HTR-8/SVneo (cell line): ENCODE measurements around the gene LRRIQ1.

DNA sequence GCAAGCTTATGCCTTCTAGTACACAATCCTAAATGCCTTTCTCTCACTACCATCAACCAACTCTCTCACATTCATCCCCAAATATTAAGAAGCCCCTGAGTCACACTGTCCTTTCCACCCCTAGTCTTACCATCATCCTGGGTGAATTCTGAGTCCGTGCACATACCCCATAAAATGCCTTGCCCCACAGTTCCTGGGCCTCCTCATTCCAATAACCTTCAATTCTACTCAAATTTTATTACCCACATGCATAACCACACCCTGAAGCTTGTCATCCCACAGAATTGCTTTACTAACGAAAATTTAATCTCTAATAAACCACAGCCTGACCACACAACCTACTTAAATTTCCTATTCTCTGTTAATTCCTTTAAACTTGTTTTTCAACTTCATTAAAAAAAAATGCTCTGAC lies 258.9 kb downstream of the NAP1L1 start:
- RRBS: no CpG with 5 or more reads among the region's 2 CpGs

- RRBS: no CpG with 5 or more reads among the region's 3 CpGs
These were observed 150.7 kb downstream of the NAP1L1 start for GRCh38 chr12:75933786-75934207.

GRCh38 chr12:75944044-75945199 lies 140.1 kb downstream of the NAP1L1 start:
- RRBS: no CpG with 5 or more reads among the region's 5 CpGs

DNA sequence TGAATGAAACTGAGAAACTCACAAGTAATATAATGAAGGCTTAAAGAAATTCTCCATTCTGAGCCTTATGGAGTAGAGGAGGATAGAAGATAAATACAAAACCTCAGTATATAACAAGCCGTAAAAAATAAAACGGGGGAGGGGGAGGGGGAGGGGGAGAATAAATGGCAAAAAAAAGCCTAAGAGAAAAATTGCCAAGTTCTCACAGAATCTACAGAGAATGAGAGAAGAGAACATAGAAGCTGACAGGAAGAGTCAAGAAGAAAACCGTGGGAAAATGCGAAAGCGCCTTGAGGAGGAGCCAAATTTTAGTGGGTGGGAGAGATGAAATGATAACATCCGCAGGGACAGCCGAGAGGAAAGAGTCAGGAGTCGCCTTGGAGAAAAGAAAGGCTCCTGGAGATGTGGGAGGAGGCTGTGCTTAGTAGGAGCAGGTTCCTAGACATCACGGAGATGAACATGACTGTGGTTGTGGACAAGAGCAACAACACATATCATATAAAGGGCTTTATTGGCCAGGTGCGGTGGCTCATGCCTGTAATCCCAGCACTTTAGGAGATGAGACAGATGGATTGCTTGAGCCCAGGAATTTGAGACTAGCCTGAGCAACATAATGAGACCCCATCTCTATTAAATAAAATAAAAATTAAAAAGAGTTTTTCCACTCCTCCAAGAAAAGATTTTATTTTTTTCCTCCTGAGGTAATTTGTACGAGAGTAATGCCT lies 102.3 kb downstream of the NAP1L1 start:
- RRBS: no CpG with 5 or more reads among the region's 11 CpGs

DNA sequence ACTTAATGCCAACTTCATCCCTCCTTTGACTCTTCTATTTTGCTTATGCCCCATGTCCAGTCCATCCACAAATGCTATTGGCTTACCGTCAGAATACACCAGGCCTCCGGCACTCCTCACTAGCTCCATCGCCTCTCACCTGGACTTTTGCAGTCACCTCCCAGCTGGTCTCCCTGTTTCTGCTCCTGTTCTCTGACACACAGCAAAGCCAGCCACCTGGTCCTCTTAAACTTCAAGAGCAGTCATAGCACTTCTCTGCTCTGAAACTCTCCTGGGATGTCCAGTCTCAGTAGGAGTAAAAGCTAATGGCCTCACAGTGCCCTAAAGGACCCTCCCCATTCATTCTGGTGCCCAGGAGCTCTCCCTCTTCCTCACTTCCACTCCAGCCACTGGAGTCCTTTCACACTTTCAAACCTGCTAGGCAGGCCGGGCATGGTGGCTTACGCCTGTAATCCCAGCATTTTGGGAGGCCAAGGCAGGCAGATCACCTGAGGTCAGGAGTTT lies 100.8 kb downstream of the NAP1L1 start:
- RRBS: no CpG with 5 or more reads among the region's 5 CpGs

DNA sequence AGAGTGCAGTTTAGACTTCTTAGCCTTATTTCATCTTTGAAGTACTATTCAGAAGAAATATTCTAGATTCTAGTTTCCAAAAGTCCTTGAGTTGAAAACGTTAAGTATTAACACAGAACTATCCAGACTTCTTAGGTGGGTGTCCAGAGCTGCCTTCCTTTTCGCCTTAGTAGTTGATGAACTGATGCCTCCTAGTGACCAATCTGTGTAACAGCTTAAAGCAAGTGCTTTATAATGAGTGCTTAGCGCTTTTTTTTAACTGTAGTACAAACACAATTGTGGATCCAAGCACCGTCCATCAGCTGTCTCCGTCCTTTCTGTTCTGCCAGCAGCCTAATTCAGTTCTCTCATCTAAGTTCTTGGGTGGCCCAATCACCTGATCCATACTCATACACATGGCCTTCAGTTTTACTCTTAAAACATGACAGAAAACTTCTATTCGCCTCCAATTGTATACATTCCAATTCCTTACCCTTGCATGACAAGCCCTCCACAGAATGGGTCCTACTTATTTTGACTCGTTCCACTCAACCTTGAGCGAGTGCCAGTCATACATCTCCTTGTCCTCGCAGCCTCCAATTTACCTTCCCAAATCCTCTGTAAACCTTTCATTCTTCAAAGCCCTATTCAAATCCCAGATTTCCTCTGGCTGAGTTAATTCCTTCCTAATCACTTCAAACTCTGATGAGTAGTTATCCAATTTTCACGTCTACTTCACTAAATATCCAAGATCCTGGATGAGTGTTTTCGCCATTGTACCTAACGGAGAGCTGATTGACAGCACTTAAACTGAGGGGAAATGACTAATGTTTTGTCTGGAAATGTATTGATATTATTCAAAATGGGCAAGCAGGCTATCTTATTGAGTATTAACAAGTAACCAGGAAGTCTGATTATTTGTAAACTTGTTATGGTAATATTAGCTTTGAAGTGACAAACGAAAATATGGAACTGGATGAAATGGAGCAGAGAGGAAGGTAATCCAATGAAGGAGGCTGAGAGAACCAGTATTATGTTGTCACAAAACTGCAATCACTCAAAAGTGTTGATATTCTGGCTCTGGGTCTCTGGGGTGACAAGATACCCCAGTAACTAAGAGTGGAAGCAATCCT lies 47.0 kb downstream of the NAP1L1 start:
- RRBS: no CpG with 5 or more reads among the region's 13 CpGs

DNA sequence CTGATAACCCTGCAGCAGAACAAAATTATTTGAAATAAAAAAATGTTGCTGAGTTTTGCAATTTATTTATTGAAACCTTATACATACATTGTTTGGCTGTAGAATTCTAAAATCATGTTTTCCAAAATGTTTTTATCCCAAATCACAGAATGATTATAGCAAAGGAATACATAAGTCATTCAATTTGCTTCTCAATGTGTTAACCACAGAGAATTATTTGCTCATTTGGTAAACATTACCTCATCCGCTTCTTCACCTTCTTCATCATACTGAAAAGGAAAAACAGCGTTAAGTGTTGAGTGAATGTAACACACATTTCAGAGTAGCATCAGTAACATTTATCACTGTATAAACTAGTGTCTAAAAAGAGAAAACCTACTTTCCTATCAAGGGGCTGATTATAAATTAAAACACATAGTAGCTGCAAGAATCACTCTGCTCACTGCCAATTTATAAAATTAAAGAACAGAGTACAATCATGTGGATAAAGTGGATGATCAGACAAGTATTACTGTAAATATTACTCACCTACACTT lies 34.9 kb downstream of the NAP1L1 start:
- RRBS: no CpG with 5 or more reads among the region's 2 CpGs

DNA sequence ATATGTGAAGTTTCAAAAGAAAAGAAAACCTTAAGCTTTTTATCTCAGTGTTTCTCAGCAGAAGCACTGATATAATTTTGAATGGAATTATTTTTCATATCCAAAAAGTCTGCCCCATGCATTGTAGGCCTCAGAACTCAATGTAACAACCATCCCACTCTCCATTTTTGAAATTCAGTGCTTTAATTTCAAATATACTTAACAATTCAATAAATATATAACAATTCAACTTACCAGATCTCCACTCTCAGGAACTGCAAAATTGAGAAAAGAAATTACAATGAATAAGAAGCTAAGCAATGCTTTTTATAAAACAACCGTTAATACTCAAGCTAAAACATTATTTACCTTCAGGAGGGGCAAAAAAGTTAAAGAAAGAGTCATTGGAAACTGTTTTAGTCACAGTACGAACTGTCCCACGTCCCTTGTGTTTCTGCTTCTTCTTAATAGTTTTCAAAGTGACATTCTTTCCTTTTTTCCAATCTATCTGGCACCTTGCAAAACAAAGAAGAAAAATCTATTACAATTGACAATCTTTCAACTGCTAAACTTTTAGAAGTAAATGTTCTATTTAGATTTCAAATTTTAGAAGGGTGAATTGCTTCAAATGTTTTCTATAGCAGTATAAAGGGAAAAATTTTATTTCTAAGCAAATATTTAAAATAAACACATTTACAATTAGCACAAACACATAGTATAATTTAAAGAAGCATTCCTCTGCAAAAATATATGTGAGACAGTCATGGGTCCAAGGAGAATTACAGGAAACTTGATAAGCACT lies 31.4 kb downstream of the NAP1L1 start:
- RRBS: no CpG with 5 or more reads among the region's 3 CpGs

DNA sequence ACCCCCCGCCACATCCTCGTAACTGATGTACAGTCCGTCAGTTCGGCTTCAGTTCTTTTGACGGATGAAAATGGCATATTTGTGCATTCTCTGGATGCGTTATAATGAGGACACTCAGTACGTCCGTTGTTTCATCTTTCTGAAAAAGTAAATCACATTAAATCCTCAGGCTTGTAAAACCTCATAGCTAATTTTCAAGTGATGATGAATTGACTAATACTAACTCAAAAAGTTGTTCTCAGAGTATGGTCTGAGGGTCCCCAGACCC lies 756 bp upstream of the NAP1L1 start:
- RRBS: no CpG with 5 or more reads among the region's 8 CpGs

- RRBS: no CpG with 5 or more reads among the region's 4 CpGs
These were observed 21.3 kb upstream of the BBS10 start for GRCh38 chr12:76369493-76370033.

GRCh38 chr12:76372951-76373605 lies 24.9 kb upstream of the BBS10 start:
- RRBS: no CpG with 5 or more reads among the region's 3 CpGs

- RRBS: no CpG with 5 or more reads among the region's 11 CpGs
These were observed 206.2 kb downstream of the NAV3 start for GRCh38 chr12:78036826-78037443.

GRCh38 chr12:78886875-78887480 lies 22.4 kb downstream of the SYT1 start:
- RRBS: no CpG with 5 or more reads among the region's 6 CpGs

DNA sequence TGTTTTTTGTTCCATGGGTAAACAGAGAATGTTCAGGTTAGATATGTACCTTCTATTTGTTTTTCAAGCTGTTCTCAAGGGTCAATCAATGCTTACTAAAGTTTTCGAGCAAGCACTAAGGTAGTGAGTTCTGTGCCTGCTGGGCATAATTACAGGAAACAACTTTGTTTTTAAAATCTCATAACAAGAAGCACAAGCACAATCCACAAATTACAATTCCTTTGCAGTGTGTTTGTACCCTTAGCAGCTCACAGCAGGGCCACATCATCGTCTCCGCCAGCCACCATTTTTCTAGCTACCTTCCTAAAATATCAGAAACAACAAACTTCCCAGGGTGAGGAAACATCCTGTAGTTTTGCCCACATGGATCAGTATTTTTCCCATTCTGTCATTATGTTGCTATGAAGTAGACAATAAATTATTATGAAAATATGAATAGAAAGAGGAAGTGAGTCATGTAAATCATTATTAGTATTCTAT lies 319.2 kb downstream of the SYT1 start:
- RRBS: no CpG with 5 or more reads among the region's 3 CpGs

DNA sequence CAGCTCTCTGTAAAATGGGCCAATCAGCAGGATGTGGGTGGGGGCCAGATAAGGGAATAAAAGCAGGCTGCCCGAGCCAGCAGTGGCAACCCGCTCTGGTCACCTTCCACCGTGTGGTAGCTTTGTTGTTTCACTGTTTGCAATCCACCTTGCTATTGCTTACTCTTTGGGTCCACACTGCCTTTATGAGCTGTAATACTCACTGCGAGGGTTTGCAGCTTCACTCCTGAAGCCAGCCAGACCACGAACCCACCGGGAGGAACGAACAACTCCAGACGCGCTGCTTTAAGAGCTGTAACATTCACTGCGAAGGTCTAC lies 20.9 kb upstream of the PAWR start:
- RRBS: no CpG with 5 or more reads among the region's 10 CpGs

- RRBS: no CpG with 5 or more reads among the region's 3 CpGs
These were observed 106.3 kb upstream of the PAWR start for GRCh38 chr12:79797130-79797468.

- RRBS: no CpG with 5 or more reads among the region's 4 CpGs
These were observed 46.3 kb upstream of the OTOGL start for GRCh38 chr12:80053036-80053416.

DNA sequence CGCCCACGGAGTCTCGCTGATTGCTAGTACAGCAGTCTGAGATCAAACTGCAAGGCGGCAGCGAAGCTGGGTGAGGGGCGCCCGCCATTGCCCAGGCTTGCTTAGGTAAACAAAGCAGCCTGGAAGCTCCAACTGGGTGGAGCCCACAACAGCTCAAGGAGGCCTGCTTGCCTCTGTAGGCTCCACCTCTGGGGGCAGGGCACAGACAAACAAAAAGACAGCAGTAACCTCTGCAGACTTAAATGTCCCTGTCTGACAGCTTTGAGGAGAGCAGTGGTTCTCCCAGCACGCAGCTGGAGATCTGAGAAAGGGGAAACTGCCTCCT lies 33.8 kb downstream of the PTPRQ start:
- RRBS: no CpG with 5 or more reads among the region's 8 CpGs

DNA sequence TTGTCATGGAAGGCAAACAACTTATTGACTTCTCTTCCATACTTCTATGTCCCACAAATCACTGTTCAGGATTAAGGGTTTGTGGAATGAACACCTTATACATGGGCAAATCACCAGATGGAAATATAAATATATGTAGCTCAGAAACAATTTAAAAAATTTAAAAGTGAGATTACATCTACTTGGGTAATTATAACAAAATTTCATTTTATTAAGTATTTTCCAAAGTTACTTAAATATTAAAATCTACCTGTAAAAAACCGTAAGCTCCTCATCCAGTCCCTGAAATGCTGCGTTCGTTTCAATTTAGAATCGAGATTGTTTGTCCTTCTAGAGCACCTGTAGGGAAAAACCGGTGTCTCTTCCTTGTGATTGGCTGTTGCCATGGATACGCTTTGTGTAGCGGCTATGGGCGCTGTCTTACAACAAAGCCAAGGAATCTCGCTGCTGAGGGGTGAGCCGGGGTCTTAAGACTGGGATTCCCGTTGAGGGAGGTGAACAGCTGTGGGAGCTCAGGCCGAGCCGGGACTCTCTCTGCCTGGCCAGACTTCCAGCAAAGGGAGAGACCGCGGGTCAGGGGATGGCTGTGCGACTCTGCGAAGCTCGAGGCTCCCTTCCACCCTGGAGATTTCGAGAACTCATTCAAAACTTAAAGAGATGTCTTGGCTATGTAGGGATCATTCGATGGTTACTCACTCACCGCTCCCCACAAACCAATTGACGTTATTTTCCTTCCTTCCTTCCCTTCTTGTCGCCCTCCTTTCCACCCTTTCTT lies at the start of gene LRRIQ1:
LRRIQ1 (plus strand) TSS at position 398 of the 775 bp plus-strand sequence.
- RRBS: 4% methylated on average over 6 of the region's 23 CpGs

DNA sequence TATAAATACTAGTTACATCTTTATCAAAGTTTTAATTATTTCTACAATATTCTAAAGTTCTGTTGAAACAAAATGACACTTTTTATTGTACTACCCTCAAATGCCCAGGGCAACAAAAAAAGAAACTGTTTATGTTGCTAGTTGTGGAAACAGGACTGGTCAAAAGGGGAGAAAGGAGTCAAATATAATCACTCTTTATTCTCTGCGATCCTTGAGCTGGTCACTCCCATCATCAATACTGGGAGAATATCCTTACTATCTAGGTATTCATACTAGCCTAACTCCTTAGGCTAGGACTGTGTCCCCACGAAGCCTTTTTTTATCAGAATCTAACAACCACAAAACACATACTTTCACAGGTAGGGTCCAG lies 505 bp downstream of the RASSF9 start:
- RRBS: no CpG with 5 or more reads among the region's 2 CpGs